Measurements from ENCODE around the genes PICK1 and PLA2G6.

GRCh38 chr22:38049966-38050705, 7.1 kb upstream of the PICK1 start:
- RRBS: no CpG with 5 or more reads among the region's 17 CpGs

DNA sequence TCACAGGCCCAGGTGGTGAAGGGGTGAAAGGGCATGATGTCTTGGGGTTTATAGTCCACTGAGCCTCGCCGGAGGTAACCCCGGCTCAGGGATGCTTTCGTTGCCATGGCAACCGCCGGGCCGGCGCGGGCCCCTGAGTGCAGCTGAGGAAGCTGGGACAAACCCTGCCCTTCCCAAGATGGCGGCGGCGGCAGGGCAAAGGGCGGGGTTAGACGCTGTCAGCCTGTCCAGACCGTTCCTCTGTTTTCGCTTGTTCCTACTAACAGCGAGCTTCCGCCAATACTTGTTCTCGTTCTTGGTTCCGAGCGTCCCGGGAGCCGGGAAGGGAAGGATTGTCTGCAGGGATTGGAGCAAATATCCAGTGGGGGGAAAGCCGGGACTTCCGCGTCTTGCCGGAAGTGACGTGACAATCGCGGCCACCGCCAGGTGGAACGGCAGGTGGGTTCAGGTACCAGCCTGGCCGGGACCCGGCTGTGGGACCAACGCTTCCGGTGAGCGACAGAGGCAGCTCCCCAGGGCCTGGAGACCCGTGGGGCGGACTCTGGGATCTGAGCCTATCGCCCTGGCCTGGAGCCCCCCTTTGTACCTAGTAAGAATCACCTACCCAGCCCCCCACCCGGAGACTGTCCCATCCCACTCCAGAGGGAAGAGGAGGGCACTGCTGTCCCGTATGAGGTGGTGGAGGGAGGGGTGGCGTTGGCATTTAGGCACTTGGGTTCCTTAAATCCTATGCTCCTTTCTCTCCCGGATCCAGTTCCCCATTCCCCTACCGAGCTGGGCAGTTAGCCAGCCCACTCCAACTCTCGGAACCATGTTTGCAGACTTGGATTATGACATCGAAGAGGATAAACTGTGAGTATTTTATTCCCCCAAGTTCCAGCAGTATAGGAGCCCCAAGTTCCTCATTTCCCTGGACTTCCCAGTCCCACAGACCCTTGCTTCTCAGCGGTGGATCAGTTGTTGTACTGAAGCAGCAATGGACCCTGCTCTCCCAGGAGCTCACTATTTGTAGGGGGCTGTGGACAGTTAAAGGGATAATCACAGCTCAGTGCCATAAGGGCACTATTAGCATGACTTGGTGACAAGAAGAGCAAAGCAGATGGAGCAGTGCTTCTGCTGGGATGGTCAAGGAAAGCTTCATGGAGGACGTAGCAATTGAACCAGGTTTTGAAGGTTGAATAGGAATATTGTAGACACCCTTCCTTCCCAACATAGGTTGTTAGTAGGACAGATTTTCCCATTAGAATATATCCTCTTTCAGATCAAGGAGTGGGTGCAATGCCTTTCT, at the start of gene PICK1:
Gene PICK1 (plus strand): TSS at position 406 of the 1,288 bp plus-strand sequence.
- RRBS: 2% methylated on average over 7 of the region's 49 CpGs

DNA sequence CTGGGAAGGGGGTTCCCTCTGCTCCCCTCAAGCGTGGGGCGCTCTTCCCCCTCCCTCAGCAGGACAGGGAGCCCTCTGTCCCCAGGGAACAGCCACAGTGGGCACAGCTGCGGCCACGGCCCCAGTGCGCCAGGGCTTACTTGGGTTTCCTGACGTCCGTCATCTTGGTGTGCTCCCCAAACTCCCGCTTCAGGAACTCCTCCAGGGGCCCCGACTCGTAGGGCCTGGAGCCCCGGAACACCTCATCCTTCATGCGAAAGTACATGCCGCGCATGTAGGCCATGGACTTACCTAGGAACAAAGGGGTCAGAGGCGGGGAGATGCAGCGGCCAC, 10.1 kb upstream of the BAIAP2L2 start:
- RRBS: no CpG with 5 or more reads among the region's 16 CpGs

DNA sequence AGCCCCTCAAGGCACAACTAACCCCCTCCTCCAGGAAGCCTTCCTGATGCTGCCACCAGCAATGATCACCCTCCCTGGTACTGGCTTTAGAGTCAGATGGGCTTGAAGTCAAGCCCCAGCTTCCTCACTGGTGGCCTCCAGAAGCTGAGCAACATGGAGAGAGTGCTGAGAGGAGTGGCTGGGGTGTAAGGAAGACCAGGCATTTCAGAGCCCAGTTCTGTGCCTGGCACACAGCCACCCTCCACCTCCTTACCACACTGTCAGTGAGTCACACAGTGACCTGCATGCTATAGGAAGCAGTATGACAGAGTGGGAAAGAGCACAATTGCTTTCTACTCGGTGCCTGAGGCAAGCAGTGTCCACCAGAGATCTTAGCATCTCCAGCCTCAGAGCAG, 24.8 kb upstream of the BAIAP2L2 start:
- RRBS: no CpG with 5 or more reads among the region's 1 CpG

DNA sequence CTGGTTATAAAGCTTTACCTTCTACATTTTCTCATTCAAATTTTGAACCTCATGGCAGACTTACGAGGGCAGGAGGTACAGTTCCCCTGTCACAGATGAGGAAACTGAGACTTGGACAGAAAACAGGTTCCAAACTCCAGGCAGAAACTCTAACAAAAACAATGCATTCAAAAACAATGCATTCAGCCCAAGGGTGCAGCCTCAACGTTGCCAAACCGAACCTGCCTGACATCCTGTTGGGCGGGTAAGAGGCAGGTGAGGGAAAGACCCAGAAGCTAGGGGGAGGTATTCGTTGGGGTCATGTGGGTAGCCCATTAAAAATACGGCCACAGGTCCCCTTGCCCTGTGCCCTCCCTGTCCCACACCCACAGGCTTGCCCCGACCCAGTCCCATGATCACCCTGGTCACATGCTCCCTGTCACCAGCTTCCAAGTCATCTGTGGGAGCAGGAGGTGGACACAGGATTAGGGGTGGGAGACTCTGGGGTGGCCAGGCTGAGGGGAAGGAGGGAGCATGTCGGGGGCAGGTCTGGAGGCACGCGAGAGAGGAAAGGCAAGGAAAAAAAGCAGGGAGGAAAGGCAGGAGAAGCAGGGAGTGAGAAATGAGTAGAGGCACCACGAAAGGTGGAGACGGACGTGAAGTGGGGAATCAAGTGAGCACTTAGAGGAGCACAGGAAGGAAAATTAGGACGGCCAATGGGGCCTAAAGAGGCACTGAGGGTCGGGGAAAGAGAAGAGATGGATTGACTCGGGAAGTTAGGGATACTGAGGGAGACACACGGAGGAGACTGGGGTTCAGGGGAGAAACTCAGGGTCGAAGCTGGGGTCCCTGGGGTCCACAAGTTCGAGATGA, 693 bp downstream of the PLA2G6 start:
- RRBS: no CpG with 5 or more reads among the region's 19 CpGs

DNA sequence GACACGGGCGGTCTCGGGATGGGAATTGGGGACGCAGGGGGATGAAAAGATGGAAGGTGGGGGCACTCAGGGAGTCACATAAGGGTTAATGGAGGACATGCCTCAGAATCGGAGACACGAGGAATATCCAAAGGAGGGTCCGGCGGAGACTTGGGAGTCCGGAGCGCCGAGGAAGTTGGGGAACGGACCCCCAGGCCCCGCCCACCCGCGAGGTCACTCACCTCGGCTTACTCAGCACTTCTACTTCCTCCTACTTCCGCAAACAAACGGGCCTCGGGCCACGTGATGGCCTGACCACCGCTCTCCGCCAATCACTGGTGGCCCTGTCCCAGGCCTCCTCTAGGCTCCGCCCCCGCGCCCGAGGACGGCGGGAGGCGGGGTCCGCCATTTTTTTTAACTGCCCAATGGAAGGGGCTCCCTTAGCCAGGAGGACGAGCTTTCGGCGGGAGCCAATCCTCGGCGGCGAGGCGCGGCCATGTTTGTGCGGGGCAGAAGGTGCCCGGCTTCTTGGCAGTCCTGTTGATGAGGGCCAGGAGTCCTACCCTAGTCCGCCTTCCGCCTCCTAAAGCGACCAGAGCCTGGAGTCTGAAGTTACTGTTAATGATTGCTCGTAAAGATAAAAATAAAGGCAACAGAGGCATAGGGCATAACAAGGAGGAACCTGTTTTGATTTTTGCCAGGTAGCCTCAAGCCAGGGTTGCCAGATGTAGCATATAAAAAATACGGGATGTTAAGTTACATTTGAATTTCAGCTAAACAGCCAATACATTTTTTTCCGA, at the start of gene PLA2G6:
Gene PLA2G6 (minus strand): TSS at position 268 of the 779 bp plus-strand sequence.
- RRBS: no CpG with 5 or more reads among the region's 46 CpGs

DNA sequence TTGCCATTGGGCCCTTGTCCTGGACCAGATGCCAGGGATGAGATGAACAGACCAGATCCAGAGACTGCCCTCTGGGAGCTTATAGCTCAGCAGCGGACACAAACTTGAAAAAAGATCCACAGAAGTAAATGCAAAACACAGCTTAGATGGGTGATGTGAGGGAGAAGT, 2.2 kb downstream of the MAFF start:
- RRBS: no CpG with 5 or more reads among the region's 1 CpG

DNA sequence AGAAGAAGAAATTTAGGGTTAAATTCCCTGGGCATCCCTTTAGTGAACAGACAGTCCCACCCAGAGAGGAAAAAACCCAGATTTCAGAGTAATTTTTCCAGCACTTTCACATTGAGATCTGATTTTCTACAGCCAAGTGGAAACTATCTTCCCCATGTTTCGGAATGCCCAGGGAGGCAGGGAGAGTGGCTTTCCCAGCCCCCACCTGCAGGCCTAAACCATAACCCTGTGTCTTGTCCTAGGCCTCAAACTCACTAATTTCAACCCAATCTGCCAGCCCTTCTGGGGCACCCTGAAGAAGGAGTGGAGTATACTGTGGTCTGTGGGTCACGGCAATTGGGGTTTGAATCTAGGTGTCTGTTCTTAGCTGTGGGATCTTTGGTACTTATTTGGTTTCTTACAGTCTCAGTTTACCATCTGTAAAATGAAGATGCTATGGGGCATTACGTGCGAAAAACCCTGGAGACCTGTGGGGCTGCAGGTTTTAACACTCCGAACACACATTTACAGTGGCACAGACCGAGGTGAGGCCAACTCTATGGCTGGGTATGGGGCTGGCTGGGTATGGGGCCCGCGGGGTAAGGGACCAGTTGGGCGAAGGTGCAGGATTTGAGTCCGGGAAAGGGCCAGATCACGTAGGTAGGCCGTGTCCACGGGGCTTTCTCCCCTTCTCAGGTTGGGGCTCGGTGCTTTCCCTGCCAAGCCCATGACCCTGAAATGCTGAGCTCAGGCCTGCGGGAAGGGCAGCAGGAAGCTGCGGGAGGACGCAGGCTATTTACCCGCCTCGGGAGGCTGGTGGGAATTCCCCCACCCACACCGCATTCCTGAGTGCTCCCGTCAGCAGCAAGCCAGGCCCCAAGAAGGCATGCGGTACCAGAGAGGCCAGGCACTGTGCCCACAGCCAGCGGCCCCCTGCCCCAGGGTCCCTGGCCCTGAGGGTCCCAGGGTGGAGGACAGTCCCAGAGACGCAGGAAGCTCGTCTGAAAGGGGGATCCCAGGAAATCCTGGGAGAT, 16.5 kb downstream of the MAFF start:
- RRBS: no CpG with 5 or more reads among the region's 25 CpGs

DNA sequence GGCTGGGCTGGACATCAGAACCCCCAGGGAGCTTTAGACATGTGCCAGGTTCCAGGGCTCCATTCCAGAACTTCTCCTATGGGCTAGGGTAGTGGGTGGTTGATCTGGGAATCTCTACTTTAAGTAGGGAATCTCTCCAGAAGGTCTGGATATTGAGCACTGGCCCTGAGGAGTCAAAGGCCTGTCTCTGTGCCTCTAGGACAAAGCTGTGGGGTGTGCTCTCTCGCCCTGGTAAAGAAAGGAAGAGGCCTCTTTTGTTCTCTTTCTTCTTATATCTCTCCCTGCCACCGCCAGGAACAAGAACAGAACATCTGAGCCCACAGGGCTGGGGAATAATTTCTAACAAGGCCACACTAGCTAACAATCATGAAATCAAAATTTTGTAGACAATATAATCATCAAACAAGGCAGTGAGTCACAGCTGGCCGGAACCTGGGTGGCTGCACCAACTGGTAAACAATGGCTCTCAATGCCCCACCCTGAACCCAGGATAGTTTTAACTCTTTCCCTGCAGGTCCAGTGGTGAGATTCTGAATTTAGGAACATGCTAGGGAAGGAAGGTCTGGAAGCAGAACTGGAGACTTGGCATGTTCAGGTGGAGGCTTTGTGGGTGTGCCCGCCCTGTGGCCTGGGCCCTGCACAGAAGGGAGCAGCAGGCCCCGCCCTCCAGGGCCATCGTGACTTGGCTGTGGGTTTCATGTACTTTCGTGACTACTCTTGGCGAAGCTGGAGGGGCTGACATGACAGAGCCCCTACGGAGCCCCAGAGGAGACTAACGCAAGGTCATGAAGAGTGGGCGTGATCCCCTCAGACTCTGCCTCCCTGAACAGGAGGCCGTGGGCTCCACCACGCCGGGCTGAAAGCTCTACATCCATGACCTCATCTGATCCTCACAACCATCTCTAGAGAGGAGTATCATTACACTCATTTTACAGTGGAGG, 27.0 kb downstream of the MAFF start:
- RRBS: no CpG with 5 or more reads among the region's 14 CpGs

DNA sequence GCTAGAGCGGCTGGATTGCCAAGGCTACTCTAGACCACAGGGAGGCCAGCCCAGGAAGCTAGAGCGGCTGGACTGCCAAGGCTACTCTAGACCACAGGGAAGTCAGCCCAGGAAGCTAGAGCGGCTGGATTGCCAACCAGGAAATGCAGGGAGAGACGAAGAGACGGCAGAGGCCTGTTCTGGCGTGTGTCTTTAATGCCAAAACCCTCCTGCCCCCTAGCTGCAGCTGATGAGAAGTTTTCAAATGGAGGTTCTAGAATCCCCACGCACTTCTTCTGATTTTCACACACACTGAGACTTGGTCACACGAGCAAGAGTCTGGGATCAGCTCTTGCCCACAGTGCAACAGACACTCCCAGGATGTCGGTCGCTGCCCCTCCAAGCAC, 28.3 kb downstream of the MAFF start:
- RRBS: no CpG with 5 or more reads among the region's 10 CpGs

- RRBS: no CpG with 5 or more reads among the region's 23 CpGs
Observed at GRCh38 chr22:38292508-38293672, 20.1 kb upstream of the TMEM184B start.

- RRBS: 68% methylated on average over 3 of the region's 12 CpGs
Observed at GRCh38 chr22:38296105-38296877, 20.9 kb downstream of the CSNK1E start.

DNA sequence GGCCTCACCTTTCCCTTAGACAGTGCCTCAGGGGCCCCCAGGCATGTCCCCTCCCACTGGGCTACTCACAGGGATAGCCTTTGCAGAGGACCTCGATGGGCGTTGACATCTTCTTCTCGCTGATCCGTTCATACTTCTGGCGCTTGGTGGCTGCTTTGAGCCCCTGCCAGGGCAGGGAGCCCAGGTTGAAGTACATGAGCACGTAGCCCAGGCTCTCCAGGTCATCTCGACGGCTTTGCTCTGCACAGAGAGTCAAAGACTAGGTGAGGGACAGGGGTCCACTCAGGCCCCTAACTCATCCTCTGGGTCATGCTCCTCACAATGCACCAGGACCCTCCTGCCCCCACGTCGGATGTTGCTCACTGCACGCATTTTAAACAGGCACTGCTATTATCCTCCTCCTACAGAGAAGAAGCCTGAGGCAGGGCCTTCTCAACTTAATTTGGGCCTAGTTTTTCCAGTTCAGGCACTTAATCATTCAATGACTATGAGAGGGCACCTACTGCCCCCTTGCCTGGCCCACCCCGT, 17.3 kb downstream of the CSNK1E start:
- RRBS: no CpG with 5 or more reads among the region's 12 CpGs

DNA sequence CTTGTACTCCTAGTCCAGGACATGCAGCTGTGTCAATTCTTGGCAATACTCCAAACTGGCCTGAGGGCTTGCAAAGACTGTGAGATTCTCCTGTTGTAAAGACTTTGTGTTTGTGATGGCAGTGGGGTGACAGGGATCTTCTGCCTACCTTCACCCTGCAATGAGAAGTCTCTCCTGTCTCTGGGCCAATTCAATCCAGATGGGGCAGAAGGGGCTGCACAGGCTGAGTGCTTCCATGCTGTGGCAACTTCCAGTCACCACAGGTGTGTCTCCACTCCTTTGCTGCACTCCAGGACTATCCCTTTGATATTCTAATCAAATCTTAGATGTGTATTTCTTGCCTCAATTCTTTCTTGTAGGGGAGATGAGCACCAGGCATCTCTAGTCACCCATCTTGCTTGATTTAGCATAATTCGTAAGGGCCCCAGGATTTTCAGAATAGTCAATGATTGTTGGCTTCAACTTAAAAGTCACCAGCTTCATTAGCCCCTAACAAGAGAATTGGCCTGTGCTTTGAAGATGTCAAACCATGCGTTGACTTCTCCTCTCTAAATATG, 58.2 kb upstream of the CSNK1E start:
- RRBS: no CpG with 5 or more reads among the region's 2 CpGs

DNA sequence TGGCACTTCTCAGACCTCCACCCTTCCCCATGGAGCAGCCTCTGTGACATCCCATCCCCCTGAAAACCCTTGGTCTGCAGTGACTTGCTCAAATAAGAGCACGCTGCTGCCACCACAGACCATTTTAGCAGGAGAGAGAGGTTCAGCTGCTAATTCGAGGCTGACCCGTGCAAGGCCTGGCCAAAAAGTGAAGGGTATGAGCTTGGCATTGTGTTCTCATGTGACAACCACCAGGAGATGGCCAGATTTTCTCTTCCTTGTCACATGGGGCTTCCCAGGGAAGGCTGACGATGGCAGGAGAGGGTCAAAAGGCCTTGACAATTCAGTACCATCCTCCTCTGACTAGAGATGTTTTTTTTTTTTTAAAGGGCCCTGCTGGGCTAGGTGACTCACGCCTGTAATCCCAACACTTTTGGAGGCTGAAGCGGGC, 23.4 kb downstream of the KCNJ4 start:
- RRBS: no CpG with 5 or more reads among the region's 6 CpGs

DNA sequence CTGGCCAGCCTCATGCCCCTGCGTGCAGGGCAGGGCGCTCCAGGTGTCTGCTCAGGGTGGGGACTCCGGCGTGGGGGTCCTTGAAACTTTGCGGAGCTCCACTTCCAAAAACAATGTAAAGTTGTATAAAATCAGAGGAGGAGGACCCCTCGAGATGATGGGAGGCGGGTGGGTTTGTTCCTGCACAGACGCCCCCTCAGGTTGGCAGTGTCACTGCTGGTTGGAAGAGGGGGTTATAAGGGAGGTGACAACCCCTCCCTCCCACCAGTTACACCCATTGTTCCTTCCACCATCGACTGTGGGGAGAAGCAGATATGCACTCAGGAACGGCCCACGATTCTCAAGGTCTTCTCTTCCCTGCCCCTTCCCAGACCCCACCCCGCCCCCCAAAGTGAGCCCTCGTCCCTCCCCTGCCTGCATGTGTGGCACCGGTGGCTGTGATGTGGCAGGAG, 493 bp downstream of the KDELR3 start:
- RRBS: no CpG with 5 or more reads among the region's 14 CpGs

- RRBS: 64% methylated on average over 6 of the region's 14 CpGs
Observed at GRCh38 chr22:38485675-38486563, 18.0 kb downstream of the KDELR3 start.

DNA sequence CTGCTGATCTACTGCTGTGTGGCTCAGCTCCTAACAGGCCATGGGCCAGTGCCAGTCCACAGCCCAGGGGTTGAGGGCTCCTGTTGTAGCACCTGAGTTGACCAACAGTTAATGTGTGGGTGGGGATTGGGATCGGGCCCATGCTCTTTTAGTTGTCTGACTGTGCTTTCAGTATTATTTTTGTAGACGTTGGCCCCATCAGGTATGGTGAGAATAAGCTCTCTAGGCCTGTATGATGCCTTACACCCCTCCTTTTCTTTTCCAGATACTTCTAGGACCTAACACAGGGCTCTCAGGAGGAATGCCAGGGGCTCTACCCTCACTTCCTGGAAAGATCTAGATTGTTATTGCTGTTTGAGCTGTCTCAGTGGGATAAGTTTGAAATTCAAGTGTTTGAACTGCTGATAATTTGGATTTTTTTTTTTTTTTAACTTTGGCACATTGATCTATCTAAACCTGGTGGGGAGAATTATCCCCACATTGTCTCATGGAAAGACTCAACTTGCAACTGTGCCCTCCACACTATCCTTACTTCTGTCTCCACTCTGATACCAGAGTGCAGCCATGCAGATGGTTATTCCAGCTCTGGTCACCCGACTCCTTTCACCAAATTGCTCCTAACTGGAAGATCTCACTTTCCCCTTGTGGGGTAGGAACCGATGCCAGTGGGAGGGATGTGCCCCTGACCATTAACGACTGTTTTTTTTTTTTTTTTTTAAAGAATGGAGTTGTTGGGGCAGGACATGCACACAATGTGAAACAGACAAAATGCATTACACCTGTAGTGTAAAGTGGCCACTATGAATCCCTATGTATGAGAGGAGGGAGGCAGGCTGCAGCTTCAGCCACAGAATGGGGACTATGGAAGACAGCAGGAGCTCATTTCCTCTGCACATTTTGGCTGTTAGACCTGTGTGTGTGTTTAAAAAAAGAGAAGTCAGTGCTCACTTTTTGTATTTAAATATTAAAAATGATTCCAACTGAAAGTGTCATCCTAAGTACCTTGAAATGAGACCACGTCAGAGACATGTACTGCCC, 2.1 kb downstream of the TOMM22 start:
- RRBS: no CpG with 5 or more reads among the region's 6 CpGs

DNA sequence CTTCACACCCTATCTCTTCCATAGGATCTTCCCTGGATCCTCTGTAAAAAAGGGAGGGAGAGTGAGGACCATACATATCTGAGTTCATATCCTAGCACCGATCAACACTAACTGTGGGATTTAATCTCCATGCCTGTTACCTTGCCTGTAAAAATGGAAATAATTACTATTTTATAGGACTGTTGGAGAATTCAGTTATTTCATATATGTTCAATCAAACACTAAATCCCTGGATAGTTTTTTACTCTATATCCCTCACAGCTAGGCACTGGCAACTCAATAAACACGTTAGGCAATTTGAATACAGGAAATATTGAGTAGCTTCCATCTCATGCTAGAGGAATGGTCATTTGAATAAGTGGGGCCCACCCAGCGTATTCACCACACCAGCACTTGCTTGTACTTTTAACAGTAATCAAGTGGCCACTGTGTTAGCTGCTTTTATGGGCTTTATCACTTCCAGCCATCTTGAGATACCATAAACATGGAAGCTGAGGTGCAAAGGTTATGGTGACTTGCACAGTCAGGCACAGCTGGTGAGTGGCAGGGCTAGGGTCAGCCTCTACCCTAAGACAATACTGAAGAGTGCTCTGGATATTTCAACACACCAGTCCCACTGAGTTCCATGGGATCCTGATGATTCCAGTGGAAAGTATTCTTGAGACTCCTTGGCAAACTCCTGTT, 6.8 kb downstream of the JOSD1 start:
- RRBS: no CpG with 5 or more reads among the region's 3 CpGs

GRCh38 chr22:38731878-38732829, 23.6 kb downstream of the SUN2 start:
- RRBS: no CpG with 5 or more reads among the region's 17 CpGs

Measured in pericardium (tissue), 1 donor.